HT1080 (cell line): ENCODE data around the gene C1orf210.

DNA sequence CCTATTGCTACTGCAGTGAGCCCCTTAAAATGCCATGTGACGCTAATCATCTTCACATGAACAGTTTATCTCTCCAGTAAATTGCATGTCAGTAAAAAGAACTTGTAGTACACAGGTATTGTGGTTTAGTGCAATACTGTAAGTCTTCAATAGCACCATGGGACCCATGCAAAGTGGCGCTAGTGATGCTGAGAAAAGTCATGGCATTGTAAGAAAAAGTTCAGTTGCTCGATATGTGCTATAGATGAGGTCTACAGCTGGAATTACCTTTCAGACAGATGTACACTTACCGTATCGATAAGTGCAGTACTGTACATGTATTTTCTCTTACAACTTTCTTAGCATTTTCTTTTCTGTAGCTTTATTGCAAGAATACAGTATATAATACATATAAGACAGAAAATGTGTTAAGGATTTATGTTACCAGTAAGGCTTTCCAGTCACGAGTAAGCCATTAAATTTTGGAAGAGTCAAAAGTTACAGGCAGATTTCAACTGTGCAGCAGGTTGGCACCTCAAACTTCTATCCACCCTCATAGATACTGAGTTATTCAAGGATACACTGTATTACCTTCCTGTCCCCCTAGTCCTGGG is 6.4 kb downstream of the YBX1 start:
RAMPAGE:
- cytosol, long total RNA: no peak
- long total RNA: no peak
- nucleus, long total RNA: no peak

RAMPAGE:
- cytosol, long total RNA: no peak
- long total RNA: no peak
- nucleus, long total RNA: no peak
These were observed 13.5 kb downstream of the YBX1 start for GRCh38 chr1:42695338-42696438.

DNA sequence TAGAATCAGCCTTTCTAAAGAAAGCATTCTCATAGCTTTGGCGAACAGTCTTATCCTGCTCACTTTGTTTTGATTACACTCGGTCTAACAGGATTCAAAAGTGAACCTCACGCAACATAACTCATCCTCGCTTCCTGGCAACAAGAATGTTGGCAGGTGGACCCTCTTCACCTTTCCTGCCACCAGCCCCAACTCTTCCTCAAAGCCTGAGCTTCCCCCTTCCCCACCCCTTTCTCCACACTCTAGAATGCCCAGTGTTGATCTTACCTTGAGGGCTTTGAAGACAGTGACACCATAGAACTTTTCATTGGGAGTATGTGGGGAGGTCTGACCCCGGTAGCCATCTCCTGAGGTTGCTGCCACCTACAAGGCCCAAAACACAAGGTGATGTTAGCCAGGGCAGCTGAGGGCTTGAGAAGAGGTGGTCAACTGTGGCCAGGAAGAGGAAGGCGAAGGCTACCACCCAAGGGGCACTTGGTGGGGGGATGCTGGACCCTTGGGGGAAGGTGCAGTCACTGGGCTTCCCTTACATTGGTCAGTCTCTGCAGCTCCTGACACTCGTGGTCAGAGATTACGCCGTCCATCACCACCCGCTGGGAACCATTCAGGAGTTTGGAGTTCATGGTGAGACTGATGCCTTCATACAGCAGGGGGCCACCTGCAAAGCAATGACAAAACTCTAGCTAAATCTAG is 12.1 kb upstream of the CLDN19 start:
RAMPAGE:
- cytosol, long total RNA: no peak
- long total RNA: no peak
- nucleus, long total RNA: no peak

RAMPAGE:
- cytosol, long total RNA: no peak
- long total RNA: no peak
- nucleus, long total RNA: no peak
These were observed 3.2 kb upstream of the ZNF691 start for GRCh38 chr1:42843056-42843769.

DNA sequence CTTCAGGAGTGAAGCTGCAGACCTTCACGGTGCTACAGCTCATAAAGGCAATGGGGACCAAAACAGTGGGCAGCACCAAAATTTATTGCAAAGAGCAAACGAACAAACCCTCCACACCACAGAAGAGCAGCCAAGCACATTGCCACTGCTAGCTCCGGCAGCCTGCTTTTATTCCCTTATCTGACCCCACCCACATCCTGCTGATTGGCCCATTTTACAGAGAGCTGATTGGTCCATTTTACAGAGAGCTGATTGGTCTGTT is 42.5 kb downstream of the SLC2A1 start:
RAMPAGE:
- cytosol, long total RNA: no peak
- long total RNA: no peak
- nucleus, long total RNA: no peak

RAMPAGE:
- cytosol, long total RNA: no peak
- long total RNA: no peak
- nucleus, long total RNA: no peak
These were observed 22.2 kb downstream of the SLC2A1 start for GRCh38 chr1:42936164-42937249.

DNA sequence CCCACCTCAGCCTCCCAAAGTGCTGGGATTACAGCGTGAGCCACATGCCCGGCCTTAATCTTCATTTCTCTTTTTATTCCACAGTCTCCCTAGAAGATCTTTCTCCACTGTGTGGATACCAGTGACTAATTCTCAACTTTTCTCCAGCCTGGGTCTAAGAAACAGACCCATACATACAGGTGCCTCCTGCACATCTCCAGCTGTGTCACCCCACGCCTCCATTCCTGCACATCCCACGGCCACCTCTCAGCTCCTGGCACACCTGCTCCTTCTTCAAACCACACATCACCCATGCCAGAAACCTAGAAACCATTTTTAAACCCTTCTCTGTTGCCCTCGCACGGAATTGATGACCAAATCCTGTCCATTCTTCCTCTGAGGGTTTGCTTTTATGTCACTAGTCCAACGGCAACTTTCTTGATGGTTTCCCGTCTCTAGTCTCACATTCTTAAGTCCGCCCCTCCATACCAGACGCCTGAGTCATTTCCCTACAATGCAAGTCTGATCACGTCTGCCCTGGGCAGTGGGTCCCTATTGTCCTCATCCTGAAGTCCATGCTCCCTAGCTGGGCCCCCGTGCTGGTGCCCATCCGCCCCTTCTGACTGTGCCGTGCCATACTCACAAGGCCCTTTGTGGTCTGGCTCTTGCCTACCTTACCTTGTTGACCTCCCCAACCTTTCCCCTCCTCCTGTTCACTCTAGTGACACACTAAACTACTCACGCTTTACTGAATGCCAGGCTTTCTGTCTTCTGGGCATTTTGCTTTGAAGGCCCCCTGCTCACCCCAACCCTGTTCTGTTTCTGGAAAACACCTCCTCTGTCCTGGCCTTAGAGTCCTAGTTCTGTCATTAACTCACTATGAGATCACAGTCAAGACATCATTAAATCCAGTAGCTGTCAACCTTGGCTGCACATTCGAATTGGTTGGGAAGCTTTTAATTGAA is 17.7 kb downstream of the SLC2A1 start:
RAMPAGE:
- cytosol, long total RNA: no peak
- long total RNA: no peak
- nucleus, long total RNA: no peak

DNA sequence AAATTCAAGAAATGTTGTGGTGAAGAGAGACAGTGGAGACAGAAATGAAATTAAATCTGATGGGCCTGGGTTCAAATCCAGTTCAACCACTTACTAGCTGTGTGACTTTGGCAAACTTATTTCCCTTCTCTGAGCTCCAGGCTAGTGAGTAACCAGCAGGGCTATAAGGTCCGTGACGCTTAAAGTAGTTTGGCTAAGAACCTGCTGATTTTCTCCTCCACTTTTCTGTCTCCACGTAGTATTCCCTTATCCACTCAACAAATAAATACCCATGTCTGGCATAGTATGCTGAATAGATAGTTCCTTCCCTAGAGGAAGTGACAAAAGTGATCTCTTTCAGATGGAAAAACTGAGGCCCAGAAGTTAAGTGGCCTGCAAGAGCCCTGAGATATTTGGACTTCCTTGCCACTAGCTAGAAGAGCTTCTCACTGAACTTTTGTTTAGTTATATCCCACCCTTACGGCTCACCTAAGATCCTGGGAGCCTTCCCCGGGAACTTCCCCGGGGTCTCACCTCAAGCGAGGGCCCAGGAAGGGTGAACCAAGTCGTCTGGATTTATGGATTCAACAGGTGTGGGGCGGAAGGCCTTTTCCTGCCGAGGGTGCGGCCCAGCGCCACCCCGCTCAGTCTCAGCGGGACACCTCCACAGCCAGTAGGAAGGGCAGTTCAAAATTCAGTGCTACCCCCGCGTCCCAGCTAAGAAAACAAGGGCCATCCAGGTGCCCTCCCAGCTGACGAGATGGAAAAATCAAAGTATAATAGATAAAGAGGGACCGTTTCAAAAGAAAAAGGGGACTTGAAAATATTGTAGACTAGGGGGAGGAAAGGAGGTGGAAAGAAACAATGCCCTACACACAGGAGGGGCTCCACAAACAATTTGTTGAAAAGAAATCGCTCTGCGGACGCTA is 1.6 kb downstream of the SLC2A1 start:
RAMPAGE:
- cytosol, long total RNA: no peak
- long total RNA: no peak
- nucleus, long total RNA: no peak

RAMPAGE:
- cytosol, long total RNA: no peak
- long total RNA: no peak
- nucleus, long total RNA: no peak
These were observed 2.5 kb upstream of the SLC2A1 start for GRCh38 chr1:42961009-42961644.

RAMPAGE:
- cytosol, long total RNA: no peak
- long total RNA: no peak
- nucleus, long total RNA: no peak
These were observed 13.0 kb downstream of the CFAP57 start for GRCh38 chr1:43184936-43185664.

DNA sequence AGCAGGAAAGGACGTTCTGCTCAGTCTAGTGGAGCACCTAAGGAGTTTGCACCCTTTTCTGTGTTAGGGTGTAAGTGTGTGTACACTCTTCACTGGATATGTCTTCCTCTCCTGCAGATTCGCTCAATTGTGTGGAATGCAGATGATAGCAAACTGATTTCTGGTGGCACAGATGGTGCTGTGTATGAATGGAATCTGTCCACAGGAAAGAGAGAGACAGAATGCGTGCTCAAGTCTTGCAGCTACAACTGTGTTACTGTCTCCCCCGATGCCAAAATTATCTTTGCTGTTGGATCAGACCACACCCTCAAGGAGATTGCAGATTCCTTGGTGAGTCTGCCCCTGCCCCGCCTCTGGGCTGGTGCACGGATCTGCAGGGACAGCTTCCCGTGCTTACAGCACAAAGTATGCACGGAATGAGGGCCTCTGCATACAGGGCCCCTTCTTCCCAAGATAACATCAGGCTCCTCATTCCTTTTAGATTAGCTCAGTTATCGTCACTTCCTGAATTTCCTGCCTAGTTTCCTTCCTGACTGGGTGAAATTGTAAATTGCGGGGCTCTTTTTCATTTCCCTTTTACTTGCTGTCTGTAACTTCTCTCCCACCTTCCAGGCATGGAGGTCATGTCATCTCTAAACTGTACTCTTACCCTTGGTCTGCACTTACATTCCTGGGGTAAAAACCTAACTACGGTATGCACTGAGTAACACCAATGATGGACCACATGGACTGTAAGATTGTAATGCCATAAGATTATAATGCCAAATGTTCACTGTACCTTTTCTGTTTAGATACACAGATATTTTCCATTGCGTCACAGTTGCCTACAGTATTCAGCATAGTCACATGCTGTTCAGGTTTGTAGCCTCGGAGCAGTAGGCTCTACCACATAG is 34.7 kb downstream of the CFAP57 start:
RAMPAGE:
- cytosol, long total RNA: no peak
- long total RNA: no peak
- nucleus, long total RNA: no peak

GRCh38 chr1:43270257-43271290 is 791 bp downstream of the TMEM125 start:
RAMPAGE:
- cytosol, long total RNA: no peak
- long total RNA: no peak
- nucleus, long total RNA: no peak

DNA sequence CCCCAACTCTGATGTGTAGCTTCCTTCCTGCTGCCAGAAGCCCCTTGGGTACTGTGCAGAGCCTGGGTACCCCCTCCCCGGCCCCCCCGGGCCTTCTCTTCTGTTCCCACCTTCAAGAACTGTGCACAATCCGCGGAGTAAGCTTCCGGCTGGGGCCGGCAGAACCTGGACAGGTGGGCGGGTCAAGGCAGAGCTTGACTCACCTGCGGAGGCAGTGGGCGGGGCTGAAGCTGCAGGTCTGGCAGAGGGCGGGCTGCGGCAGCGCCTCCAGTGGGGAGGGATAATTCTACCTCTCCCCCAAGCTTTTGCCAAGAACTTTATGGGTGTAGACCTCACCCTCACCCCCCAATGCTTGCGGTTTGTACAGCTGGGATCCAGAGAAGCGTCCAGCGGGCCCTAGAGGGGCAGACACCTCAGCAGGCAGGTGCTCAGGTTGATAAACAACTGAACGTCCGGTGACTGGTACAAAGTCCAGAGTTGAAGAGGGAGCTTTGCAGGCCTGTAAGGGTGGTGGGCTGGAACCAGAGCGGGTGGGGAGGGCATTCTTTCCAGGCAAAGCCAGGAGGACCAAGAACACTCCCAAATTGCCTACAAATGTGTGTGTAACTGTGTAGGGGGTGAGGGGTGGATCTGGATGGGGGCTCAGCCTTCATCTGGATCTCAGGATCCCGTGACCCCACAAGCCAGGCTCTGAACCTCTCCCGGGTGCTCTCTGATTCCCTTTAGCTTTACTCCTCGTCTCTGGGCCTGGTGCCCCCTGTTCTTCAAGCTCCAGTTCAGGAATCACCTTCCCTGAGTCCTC is at the start of gene C1orf210:
Gene C1orf210, minus strand, starts transcription at position 139 of the 802 bp plus-strand sequence.
RAMPAGE:
- cytosol, long total RNA: no peak
- long total RNA: no peak
- nucleus, long total RNA: no peak

DNA sequence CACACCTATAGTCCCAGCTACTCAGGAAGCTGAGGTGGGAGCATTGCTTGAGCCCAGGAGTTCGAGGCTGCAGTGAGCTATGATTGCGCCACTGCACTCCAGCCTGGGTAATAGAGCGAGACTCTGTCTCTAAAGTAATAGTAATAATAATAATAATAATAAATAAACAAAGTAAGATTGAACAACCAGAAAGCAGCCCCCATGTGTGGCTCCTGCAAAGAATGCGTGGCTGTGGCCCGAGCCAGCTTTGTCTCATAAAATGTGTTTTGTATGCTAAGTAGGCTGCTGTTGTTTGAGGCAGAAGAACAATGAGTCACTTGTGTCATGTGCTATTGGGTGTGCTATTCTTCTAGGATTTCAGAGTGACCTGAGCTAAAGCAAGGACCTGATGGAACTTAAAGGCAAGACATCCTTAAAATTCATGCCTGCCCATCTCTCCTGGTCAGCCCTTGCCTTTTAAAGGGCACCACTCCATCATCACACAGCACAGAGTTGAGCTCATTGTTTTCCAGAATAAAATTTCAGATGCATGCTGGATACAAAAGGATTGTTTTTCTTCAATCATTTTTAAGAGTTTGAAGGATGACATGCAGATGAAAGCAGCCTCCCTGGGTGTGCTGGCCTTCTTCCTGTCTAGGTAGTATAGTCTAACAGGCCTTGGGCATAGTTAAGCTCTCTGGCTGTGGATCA is 6.4 kb upstream of the TIE1 start:
RAMPAGE:
- cytosol, long total RNA: no peak
- long total RNA: no peak
- nucleus, long total RNA: no peak

RAMPAGE:
- cytosol, long total RNA: no peak
- long total RNA: no peak
- nucleus, long total RNA: no peak
These were observed 43.2 kb upstream of the KDM4A start for GRCh38 chr1:43606743-43607247.

RAMPAGE:
- cytosol, long total RNA: no peak
- long total RNA: no peak
- nucleus, long total RNA: no peak
These were observed 33.7 kb upstream of the KDM4A start for GRCh38 chr1:43615971-43617006.

DNA sequence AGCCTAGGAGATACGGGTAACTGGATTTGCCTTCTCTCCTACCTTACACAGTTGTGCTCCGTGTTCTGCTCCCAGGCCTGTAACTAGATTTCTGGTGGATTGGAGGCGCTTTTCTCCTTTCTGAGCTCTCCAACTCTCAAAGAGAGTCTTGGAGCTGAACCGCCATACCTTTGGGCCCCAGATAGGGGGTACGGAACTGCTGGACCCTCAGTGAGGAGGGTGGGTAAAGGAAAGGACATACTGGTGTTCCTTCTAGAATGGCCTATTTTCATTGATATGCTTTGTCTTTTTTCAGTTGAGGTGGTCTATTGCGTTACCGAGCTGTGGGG is 1.5 kb downstream of the KDM4A start:
RAMPAGE:
- cytosol, long total RNA: no peak
- long total RNA: no peak
- nucleus, long total RNA: no peak

RAMPAGE:
- cytosol, long total RNA: no peak
- long total RNA: no peak
- nucleus, long total RNA: no peak
These were observed 58.9 kb downstream of the ST3GAL3 start for GRCh38 chr1:43765936-43766864.

DNA sequence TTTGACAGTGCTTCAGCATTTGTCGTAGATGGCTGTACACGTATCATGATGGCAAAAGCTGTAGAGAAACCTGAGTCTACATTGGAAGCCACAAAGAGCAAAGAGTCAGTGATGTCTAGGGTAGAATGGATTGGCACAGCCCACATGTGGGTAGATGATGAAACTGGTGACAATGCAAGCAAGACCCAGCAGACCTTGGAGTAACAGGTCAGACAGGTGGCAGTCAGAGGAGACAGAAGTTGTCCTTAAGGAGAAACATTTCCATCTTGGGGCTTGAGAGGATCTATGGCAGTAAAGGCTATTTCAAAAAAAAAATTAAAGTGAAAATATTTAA is 101.2 kb upstream of the ARTN start:
RAMPAGE:
- cytosol, long total RNA: no peak
- long total RNA: no peak
- nucleus, long total RNA: no peak

GRCh38 chr1:43967220-43967659 is 2.6 kb upstream of the DPH2 start:
RAMPAGE:
- cytosol, long total RNA: no peak
- long total RNA: no peak
- nucleus, long total RNA: no peak